Bile duct (tissue), 1 donor: ENCODE measurements around a stretch of chr22.

DNA sequence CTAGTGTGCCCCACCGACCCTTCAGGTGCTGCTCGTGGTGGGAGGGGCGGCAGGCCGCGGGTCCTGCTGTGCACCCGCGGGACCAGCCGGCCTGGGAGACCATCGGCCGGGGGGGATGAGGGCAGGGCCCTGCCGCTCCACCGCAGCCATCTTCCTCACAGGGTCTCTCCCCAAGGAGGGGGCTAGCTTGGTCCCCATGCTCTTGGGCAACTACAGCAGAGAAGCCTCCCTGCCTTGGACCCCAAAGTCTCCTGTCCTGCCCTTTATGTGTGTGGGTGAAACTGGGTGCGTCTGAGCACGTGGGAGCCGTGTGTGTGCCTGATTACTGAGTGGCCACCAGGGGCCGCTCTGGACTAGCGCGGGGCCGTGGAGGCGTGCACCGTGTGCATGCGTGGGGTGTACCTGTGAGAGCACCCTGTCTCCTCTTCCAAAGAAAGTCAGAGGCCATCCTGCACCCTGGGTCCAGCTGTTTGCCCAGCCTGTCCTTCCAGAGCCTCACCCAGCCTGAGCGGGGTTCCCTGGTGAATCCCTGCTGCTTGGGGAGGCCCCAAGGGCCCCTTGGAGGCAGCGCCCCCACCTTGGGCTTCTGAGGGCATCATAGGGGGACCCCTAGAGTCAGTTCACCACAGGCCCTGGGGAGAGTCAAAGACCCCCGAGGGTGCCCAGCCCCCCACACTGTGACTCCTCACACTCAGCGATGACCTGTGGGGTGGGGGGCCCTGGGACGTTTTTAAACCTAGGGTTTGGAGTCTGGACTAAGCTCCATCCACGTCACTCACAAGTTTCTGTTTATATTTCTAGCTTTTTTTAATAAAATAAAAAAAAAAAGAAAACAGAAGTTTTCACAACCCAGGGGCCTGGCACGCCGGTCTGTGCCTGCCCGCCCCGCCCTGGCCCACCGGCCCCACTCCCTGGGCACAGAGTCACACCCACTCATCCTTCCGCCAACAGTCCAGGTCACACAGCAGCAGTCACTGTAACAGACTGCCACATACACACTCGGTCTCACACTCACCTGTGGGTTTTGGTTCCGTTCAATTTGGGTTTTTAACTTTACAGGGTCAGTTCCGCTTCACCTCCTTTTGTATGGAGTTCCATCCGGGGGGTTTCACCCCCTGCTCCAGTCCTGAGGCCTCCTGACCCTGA lies 5.7 kb upstream of the ACR start:
- PRO-cap = no peak

DNA sequence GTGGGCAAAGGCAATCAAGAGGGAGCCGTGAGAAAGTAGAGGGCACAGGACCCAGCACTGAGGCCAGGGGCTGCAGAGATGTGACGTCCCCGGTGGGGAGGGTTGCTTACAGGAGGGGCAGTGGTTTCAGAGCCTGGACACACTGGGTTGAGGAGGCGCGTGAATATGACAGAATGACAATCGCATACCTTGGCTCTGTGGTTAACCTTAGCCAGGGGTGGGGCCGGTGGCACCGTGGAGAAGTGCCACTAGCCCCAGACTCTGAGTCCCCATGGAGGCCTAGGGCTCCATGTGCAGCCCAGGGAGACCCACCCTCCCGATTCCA lies 3.7 kb upstream of the ACR start:
- PRO-cap = no peak

DNA sequence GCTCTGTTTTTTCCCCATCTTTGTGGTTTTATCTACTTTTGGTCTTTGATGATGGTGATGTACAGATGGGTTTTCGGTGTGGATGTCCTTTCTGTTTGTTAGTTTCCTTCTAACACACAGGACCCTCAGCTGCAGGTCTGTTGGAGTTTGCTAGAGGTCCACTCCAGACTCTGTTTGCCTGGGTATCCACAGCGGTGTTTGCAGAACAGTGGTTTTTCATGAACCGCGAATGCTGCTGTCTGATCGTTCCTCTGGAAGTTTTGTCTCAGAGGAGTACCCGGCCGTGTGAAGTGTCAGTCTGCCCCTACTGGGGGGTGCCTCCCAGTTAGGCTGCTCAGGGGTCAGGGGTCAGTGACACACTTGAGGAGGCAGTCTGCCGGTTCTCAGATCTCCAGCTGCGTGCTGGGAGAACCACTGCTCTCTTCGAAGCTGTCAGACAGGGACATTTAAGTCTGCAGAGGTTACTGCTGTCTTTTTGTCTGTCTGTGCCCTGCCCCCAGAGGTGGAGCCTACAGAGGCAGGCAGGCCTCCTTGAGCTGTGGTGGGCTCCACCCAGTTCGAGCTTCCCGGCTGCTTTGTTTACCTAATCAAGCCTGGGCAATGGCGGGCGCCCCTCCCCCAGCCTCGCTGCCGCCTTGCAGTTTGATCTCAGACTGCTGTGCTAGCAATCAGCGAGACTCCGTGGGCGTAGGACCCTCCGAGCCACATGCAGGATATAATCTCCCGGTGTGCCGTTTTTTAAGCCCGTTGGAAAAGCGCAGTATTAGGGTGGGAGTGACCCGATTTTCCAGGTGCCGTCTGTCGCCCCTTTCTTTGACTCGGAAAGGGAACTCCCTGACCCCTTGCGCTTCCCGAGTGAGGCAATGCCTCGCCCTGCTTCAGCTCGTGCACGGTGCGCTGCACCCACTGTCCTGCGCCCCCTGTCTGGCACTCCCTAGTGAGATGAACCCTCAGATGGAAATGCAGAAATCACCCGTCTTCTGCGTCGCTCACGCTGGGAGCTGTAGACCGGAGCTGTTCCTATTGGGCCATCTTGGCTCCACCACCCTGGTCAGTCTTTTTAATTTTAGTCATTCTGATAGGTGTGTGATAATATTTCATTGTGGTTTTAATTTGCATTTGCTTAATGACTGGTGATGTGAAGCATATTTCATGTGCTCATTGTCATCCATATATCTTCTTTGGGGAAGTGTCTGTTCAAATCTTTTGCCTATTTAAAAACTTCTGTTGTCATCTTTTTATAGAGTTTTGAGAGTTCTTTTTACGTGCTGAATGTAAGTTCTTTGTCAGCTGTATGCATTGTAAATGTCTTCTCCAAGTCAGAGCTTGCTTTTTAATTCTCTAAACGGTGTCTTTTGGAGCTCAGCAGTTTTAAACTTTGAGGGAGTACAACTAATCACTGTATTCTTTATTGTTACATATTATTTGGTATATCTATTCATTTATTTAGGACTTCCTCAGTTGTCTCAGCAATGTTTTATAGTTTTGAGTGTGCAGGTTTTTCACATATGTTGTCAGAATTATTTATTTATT lies 18.8 kb downstream of the ACR start:
- PRO-cap = no peak